Mononuclear cell (primary cell): ENCODE data around the genes TMEM52 and SKI.

DNA sequence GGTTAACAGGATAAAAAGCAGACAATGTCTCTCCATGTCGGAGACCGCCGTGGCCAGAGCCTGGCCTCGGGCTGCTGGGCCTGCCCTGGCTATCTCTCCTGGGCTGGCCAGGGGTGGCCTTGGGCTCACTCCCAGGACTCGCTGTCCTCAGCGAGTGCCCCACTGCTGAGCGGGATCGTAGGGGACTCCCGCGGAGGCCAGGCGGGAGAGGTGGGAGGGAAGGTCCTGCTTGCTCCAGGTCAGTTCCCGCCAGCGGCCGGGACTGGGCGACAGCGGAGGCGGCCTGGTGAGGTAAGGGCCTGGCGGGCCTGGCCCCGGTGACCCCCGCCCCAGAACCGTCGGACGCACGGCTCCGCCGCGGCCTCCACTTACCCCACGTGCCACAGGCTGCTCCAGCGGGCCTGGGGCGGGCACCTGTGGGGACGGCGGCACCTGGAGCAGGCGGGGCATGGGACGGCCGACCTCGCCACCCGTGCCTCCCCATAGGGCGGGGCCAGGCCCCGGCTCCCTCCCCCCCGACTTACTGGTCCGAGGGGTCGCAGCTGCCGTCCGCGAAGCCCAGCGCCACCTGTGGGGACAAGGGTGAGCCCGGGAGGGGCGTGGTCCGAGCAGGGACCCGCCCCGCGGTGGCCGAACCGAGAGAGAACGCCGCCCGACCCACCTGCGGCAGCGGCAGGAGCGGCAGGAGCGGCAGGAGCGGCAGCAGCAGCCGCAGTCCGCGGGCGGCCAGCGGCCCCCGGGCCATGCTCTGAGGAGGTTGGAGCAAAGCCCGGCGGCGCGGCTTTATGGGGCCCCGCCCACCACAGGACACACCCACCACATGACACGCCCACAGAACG lies at the start of gene TMEM52:
Gene TMEM52 (minus strand): TSS at position 759 of the 839 bp plus-strand sequence.
- RRBS = 6% methylated on average over 21 of the region's 75 CpGs

GRCh38 chr1:1990173-1990956 lies 13.2 kb downstream of the CFAP74 start:
- RRBS = no CpG with 5 or more reads among the region's 15 CpGs

- RRBS = 60% methylated on average over 6 of the region's 26 CpGs
Observed at GRCh38 chr1:2092088-2092681, 42.0 kb downstream of the PRKCZ start.

DNA sequence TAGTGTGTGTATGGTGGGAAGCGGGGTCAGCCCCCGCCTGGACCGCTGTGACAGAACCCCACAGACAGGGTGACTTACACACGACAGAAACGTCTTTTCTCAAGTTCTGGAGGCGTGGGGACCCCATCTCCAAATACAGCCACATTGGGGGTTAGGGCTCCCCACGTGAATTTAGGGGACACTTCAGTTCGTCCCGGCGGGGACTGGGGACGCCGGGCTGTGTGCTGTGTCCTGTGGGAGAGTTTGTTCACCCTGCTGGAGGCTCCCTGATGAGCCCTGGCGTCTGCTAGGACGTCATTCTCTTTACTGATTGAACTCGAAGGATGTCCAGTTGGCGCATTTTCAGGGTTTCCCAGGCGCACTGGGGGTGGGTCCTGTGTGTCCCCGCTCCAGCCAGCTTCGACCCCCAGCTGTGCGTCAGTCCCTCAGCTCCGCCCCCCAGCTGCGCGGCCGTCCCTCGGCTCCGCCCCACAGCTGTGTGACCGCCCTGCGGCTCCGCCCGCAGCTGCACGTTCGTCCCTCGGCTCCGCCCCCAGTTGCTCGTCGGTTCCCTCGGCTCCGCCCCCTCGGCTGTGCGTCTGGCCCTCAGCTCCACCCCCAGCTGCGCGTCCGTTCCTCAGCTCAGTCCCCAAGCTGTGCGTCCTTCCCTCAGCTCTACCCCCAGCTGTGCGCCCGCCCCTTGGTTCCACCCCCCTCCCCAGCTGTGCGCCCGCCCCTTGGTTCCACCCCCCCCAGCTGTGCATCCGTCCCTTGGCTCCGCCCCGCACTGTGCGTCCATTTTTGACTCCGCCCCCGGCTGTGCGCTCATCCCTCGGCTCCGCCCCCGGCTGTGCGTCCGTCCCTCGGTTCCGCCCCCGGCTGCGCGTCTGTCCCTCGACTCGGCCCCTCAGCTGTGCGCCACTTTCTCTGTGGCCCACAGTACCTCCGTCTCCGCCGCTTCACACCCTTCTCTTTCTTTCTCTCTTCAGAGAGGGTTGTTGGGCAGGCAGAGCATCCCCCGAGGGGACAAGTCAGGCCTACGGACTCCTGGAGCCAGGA lies 61.4 kb downstream of the FAAP20 start:
- RRBS = no CpG with 5 or more reads among the region's 73 CpGs

GRCh38 chr1:2134994-2136197 lies 59.2 kb downstream of the FAAP20 start:
- RRBS = no CpG with 5 or more reads among the region's 43 CpGs

DNA sequence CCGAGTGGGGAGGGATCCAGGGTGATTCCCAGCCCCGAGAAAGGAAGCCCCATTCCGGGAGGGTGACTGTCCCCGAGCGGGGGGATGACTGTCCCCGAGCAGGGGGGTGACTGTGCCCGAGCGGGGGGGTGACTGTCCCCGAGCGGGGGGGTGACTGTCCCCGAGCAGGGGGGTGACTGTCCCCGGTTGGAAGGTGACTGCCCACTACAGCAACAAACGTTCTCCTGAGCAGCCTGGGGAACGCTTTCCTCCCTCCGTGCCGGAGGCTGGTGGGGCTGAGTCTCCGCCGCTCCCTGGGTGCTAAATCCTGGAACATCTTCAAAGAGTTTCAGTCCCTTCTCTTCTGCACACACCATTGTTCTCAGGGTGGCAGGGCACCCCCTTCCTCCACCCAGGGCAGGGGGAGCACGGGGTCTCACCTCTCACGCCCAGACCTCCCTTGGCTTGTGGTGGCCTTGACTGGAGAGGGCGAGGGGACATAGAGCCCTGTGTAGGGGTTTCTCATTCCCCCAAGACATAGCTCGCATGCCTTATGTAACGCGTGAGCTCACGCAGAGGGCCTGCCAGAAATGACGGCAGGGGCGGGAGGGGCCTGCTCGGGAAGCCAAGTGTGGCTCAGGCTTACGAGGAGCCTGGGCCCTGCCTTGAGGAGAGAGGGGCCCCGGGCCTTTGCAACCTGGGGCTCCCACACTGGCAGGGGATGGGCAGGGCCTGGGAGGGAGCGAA lies 14.3 kb upstream of the SKI start:
- RRBS = 93% methylated on average over 5 of the region's 31 CpGs

GRCh38 chr1:2227765-2228714 lies at the start of gene SKI:
Gene SKI, plus strand, starts transcription at chr1:2228319.
- RRBS = 1% methylated on average over 112 of the region's 199 CpGs

- RRBS = 43% methylated on average over 4 of the region's 27 CpGs
Observed at GRCh38 chr1:2230017-2230799, 2.1 kb downstream of the SKI start.

DNA sequence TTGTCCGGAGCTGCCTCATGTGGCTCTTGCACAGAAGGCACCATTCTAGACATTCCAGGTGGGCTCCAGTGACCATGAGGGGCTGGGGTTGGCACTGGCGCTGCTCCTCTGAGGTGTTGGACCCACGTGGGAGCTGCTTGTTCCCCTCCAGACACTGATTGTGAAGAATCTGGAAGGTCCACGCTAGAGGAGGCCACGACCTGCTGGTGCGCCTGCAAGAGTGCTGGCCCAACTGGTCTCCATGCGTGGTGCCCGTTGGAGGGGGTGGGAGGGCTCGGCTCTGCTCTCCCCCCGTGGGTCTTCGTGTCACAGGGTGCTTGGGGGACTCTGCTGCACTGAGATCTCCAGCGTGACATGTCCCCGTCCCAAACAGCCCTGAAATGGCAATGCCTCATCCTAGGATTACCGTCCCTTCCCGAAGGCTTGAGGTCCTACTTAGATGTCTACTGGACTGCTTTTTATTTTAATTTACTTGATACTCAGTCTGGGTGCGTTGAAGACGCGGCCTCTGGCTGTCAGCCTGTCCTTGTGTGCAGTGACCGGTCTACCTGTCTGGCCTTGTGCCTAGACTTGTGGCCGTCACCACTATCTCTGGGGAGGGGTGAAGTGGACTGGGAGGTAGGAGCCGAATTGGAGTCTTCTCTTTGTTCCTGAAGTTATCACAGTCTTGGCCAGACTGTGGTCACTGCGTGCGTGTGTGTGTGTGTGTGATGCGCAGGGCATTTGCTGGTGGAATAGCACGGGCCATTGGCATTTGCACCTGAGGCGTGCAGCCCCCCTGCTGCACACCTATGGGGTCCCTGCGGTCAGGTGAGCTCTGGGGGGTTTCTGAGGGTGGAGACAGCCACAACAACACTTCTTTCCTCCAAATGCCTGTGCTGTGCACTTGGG lies 26.2 kb downstream of the SKI start:
- RRBS = no CpG with 5 or more reads among the region's 27 CpGs

- RRBS = 90% methylated on average over 2 of the region's 19 CpGs
Observed at GRCh38 chr1:2295385-2295994, 67.4 kb downstream of the SKI start.

DNA sequence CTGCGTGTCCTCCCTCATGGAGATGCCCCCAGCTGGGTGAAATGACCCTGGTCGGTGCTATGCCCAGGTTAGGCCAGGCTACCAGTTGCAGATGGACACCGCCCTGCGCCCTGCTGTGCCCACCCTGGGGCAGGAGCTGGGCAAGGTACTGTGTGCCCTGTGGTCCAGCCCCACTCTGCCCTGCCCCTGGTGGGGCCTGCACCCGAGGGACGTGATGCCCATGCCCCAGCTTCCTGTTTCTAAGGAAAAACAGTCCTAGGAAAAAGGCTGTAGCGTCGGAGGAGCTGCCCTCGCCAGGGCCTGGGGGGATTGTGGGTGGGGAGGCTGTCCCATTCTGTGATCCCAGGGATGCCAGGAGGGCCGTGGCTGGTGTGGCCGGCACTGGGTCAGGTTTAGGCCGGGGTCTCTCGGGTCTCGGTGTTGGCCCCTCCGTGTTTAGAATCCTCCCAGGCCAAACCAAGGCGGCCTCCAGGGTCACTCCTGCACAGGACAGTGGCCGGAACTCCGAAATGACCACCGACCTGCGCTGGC lies 77.5 kb downstream of the MORN1 start:
- RRBS = 63% methylated on average over 1 of the region's 20 CpGs

DNA sequence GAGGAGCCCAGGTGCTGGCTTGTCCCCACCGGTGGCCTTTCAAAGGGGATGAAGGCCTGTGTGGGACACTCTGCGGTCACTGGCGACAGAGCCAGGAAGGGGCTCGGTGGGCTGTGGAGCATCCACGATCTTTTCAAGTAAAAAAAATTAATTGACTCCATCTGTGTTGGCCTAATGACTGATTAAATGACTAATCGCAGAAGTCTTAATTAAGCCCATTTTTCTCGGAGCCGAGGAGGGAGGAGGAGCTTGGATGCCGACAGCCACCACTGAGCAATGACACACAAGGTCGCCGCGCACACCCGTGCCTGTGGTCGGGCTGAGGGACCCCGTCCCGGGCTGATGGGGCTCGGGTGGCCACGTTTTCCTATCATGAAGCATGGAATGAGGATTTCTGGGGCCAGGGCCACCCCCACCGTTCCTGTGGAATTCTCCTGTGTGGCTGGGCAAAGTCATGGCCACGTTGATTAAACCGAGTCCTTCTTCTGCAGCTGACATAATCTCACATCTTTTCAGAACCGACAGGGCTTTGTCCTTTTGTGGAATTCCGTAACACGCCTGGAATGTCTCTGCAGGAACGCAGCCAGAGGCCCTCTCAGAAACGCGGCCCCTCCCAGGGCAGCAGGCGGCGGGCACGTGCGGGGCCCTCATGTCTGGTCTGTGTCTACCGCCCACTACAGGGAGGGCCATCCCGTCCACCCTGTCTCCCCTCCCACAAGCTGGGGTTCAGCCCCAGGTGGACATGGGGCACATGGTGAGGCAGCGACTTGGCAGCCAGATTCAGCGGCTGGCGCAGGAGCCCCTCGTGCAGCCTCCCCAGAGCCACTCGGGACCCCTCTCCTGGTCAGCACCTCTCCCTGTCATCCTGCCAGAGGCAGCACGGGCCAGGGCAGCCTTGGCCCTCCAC lies 60.7 kb downstream of the MORN1 start:
- RRBS = no CpG with 5 or more reads among the region's 39 CpGs

- RRBS = no CpG with 5 or more reads among the region's 4 CpGs
Observed at GRCh38 chr1:2360800-2361262, 30.5 kb downstream of the MORN1 start.

- RRBS = no CpG with 5 or more reads among the region's 13 CpGs
Observed at GRCh38 chr1:2395144-2395675, 3.6 kb downstream of the RER1 start.

DNA sequence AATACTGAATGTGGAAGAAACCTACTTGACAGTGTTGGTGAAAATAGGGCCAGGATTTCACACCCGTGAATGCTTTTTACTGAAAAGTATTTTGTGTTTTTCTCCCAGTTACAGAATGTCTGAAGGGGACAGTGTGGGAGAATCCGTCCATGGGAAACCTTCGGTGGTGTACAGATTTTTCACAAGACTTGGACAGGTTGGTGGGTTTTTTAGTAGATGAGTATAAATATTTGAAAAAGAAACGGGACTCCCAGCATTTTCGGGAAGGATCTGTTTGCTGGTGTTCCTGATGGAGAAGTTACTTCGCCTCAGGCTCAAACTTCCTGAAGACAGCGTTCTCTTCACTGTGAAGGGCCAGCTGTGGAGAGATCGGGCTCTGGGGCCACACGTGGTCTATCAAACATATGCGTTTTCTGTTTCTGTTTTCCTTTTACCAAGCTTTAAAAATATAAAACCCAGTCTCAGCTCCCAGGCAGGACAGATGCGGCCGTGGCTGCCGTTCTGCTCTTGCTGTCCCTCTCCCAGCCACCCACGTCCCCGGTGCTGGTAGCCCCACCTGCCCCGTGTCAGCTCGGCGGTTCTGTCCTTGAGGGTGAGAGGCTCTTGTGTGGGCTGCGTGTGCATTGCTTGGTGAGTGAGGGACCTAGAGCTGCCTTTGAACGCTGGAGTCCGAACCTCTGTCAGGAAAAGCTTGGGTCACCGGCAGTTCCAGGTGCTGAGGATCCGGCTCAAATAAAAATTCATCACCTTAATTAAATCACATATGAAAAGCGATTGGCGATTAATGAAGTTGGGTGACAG lies 4.2 kb downstream of the RER1 start:
- RRBS = no CpG with 5 or more reads among the region's 25 CpGs

DNA sequence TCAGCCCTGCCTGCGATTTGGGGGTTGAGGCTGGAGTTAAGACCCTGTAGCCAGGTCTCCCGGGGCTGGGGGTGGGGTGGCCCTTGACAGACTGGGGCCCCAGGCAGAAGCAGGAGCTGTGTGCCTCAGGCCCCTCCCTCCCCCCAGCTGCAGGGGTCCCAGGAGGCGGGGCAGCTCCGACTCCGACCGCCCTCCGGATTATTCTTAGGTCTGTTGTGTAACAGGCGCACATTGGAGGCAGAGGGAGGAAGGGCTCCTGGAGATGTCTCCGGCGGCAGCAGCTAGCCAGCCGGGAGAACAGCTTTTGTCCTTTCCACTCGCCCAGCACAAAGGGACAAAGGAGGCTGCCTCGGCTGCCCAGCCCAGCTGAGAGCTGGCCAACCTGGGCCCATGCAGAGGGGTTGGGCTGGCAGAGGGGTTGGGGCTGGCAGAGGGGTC lies 29.7 kb upstream of the PLCH2 start:
- RRBS = 36% methylated on average over 3 of the region's 13 CpGs

DNA sequence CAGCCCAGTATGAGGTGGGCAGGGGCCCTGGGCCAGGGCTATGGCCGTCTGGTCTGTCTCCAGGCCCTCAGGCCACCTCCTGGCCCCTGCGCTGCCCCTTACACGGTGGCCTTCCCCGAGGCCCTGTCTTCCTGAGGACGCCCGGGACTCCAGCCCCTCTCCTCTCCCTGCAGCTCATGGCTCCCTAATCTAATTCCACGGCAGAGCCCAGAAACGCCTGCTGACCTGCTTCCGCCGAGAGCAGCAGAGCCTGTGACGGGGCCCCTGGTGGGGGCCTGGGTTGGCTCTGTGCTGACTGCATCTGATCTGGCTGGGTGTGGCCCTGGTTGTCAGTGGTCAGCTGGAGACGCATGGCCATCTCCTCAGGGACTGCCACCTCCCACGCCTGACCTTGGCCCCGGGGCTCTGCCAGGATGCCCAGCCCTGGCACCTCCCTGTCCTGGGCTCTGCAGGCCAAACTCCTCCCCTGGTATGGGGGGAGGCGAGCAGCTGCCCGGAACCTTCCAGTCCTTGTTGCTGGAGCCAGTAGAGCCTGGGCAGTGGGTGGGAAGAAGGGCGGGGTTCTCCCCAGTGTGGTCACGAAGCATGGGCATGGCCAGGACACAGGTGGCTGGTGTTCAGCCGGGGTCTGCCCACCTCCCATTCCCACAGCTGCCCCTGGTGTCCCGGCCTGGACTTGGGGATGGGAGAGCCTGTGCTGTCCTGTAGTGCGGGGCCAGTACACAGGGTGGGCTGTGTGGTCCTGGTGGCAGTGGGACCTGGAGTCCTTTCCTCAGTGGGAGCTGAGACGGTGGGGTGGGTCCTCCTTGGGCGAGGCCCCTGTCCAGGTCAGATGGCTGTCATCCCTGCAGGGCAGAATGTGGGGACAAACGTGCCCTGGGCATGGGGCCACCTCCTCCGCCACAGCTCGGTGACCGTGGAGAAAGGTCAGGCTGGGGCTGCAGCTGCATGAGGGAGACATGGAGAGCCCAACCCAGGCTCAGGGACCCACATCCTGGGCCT lies 988 bp upstream of the PLCH2 start:
- RRBS = 83% methylated on average over 5 of the region's 27 CpGs

- RRBS = no CpG with 5 or more reads among the region's 18 CpGs
Observed at GRCh38 chr1:2528656-2529072, 1.4 kb downstream of the HES5 start.

DNA sequence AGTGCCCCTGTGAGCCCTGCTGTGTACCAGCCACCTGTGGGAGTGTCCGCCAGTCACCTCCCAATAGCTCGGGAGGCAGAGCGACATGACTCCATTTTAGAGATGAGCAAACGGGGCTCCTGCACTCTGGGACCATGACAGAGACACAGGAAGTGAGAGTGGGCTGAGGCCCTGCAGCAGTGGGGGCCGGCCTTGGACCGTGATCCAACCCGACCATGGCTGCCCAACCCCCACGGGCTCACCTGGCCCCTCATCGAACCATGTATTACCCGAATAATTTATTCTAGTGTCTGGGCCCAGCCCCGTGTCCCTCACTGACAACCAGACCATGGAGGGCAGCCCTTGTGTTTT lies 8.5 kb upstream of the TNFRSF14 start:
- RRBS = no CpG with 5 or more reads among the region's 11 CpGs

DNA sequence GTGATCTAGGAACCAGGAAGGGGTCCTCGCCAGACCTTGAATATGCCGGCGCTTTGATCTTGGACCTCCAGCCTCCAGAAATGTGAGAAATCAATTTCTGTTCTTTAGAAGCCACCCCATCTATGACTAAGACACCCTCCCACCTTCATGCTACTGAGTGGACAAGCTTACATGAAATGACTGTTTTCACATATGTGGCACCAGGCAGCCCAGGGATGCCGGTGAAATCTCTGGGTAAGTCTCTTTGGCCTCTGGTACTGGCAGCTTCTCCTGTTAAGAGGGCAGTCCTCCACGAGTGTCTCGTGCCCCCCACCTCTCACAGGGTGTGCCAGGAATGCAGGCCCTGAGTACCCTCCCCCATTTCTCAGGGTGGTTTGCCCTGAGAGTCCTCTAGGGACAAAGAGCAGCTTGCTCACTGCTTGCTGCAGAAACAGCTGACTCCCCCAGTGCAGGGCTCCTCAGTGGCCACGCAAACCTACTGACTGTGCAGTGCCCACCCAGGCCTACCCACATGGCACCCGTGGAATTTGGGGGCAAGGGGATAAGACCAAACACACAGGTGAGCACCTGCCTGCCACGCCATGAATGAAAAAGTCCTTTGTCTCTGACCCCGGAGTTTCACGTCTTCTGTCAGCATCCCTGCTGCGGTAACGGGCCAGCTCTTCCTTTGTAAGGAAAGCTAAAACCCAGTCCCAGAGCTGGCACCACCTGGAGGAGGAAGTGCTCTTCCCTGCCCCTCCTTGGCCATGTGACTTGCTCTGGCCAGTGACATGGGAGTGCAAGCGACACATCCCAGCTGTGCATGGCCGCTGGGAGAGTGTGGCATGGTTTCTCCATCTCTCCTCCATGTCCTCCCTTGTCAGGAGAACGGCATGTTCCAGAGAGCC lies 3.1 kb upstream of the PRXL2B start:
- RRBS = no CpG with 5 or more reads among the region's 16 CpGs